Helper T cell (primary cell): ENCODE results near the genes SNAP91, MRAP2, ORC3, SRSF12 and GABRR2.

DNA sequence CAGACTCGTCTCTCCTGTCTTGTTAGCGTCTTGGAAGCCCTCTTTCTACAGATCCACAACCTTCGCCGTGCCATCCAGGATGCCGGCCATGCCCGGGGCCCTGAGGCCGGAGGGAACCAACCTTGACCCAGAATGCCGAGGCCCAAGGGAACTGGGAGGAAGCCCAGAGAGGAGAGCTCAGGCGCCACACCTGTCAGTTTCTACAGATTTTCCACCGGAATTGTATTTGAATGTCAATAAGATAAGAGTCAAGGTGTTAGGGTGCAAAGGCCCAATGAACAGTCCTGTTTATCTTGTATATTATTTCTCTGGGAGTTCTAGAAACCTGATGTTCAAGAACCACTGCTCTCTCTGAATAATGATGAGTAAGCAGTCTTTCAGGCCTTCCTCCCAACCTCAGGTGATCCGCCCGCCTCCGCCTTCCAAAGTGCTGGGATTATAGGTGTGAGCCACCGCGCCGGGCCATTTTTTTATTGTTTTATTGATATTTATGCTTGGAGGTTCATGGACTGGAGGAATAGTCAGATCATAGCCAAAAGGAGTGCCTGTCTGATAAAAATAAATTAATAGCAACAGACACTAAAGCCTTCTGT, 858 bp upstream of the ME1 start:
- PRO-cap, 2 experiments: no peak in any of the 2 experiments

DNA sequence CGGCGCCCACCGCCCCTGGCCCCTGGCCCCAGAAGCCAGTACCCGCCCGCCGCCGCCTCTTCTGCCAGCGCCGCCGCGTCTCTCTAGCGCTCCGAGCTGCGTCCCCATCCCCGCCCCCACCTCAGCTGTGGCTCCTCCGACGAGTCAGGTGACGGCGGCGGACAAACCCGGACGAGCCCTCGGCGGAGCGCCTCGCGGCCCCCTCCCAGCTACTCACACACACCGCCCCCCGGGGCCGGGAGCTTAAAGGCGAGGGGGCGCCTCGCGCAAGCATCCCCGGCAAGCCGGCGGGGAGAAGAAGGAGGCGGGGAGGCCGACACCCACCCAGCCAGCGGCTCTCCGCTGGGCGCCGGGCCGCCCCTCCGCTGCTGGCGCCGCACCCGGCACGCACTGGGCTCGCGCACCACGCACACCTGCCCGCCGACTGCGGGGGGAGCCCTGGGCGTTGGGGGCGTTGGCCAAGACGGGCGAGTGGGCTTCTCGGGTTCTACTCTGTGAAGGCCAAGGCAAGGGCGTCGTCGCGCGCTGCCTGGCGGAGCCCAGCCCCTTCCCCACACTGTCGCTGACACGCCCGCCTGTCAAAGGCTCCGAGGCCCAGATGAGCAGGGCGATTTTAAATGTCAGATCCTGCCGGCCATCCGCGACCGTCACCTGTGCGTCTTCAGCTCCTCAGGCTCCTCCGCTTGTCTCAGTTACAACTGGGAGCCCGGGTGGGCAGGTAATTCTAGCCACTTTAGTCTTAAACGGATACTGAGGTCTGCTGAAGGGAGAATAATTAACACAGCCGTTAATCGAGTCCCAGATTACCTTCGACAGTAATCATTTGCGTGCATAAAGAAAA, at the start of gene SNAP91:
Gene SNAP91, minus strand, starts transcription at position 100 of the 841 bp plus-strand sequence.
- PRO-cap, 2 experiments: no peak in any of the 2 experiments

GRCh38 chr6:84033487-84033993, at the start of gene MRAP2:
Gene MRAP2 (plus strand): TSS chr6:84033772.
- PRO-cap, 2 experiments: no peak in any of the 2 experiments

- PRO-cap, 2 experiments: no peak in any of the 2 experiments
These were observed 41.4 kb downstream of the MRAP2 start for GRCh38 chr6:84074922-84075412.

DNA sequence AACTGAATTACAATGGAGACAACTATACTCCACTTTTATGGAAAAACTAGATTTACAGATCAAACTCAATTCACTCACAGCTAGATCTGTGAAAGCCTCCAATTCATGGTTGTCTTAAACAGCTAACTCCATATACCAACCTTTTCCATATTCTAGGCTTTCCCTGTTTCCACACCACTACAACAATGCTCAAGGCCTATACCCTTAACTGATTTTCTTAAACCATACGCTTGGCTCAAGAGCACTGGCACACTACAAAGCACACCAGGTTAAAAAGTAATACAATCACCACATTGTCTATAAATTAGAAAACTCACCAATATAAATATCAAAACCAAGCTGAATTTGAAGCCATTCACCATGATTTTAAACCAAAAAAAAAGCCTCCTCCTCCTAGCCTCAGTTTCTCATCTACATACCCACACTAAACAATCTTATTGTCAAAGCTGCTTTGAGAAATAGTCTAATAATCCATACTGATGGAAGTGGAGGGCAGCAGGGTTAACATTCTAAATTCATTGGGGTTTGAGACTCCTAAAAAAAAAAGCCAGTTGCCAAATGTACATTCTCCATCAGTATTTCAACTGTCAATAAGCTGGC, 3.3 kb downstream of the SYNCRIP start:
- PRO-cap, 2 experiments: no peak in any of the 2 experiments

DNA sequence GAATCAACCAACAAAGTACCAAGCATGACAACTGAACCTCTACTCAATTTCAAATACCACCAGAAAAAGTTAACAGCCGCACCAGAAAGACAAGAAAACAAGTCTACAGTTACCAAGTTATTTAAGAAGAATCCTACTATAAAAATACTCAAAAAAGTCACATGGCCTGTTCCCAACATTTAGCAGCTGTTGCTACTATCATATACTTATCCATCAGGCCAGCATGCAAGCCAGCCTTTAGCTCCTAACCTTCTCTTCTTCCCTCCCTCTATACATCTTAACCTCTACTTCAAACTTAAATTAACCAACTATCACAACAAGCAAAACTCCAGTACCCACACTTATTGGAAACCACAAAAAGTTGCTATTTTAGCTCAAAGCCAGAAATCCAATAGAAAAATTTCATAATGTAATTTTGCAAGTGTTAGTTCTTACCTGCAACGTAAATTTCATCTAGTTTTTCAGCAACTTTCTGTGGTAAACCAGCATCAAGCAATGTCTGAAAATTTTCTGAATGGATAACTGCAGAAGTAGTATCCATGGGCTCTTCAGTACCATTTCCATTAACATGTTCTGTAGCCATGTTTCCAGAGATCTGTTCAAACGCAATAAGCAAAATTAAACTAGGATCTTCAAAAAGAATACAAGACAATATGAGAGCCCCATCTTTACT, 1.7 kb downstream of the SYNCRIP start:
- PRO-cap, 2 experiments: no peak in any of the 2 experiments

GRCh38 chr6:85865654-85866907, 223.4 kb upstream of the SYNCRIP start:
- PRO-cap, 2 experiments: no peak in any of the 2 experiments

- PRO-cap, 2 experiments: no peak in any of the 2 experiments
These were observed 644.3 kb upstream of the HTR1E start for GRCh38 chr6:86293025-86293429.

DNA sequence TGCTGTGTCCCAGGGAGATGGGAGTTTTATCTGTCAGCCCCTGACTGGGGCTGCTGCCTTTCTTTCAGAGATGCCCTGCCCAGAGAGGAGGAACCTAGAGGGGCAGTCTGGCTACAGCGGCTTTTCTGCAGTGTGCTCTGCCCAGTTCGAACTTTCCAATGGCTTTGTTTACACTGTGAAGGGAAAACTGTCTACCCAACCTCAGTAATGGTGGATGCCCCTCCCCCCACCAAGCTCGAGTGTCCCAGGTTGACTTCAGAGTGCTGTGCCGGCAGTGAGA, 630.9 kb upstream of the HTR1E start:
- PRO-cap, 2 experiments: no peak in any of the 2 experiments

GRCh38 chr6:87184541-87184823, 29.1 kb downstream of the ZNF292 start:
- PRO-cap, 2 experiments: no peak in any of the 2 experiments

DNA sequence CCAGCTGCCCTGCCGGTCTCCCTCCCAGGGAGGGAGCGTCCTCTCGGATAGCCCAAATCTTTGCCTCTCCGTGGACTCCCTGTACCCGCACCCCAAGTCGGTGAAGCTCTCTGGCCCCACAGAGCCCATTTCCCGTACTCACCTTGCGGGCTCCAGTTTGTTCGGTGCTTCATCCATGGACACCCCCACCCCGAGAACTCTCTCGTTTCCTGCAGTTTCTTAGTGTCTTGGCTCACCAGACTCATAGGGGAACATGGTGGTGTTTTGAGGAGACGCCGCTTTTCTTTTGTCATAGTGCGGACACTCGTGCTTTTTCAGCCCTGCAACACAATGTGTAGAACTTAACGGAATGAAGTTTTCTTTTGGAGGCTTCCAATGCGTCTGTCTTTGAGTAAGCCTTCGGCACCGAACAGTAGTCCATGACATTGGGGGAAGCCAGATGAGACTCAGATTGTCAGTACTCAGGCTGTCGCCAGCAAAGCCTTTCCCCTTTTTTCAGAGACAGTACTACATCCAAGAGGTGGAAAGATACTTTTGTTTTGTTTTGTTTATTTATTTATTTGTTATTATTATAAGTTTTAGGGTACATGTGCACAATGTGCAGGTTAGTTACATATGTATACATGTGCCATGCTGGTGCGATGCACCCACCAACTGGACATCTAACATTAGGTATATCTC, 476 bp downstream of the SMIM8 start:
- PRO-cap, 2 experiments: no peak in any of the 2 experiments

GRCh38 chr6:87589588-87590731, at the start of gene ORC3:
Gene ORC3 (plus strand): TSS chr6:87590135.
- PRO-cap, 2 experiments: peak in 2 of 2 experiments; most common plus-strand start chr6:87590135 (in 2); most common minus-strand start chr6:87589975 (in 1)

- PRO-cap, 2 experiments: no peak in any of the 2 experiments
These were observed 37.0 kb downstream of the AKIRIN2 start for GRCh38 chr6:87665013-87665496.

DNA sequence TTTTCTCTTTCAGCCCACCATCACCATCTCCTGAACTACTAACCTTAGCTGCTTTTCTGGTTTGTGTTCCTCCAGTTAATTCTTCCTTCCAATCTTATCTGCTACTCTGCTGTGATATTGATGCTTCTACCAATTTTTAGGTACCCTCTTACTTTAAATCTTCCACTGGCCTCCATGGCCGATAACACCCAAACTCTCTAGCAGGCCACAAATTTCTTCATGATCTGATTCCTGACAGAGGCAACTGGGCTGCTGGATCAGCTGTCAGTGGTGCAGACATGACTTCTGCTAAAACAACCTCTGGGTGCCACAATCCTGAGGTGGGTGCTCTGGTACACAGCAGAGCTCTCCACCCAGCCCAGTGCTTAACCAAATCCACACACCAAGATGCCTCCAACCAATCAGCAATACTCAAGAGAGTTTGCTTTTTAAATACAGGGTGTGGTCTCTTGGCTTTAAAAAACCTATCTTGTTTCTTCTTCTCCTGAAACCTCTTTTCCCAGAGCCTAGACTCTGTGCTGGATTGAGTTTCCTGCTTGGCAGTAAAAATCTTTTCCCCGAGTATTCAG, 126.7 kb upstream of the SPACA1 start:
- PRO-cap, 2 experiments: no peak in any of the 2 experiments

DNA sequence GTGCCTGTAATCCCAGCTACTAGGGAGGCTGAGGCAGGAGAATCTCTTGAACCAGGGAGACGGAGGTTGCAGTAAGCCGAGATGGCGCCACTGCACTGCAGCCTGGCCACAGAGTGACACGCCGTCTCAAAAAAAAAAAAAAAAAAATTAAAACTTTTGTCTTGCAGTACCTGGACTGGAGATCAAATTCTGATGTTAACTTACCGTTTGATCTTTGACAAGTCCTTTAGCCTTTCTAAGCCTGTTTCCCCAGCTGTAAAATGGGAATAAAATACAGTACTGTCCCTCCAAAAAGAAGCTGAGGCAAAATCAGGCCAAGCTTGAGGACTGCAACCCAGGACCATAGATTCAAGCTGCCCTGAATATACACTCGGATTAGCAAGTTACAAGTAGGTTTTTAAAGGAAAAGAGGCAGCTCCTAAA, 1.5 kb upstream of the PNRC1 start:
- PRO-cap, 2 experiments: peak in 1 of 2 experiments; most common plus-strand start position 90 of the sequence (in 1)

- PRO-cap, 2 experiments: no peak in any of the 2 experiments
These were observed 4.3 kb downstream of the PNRC1 start for GRCh38 chr6:89084962-89085212.

- PRO-cap, 2 experiments: no peak in any of the 2 experiments
These were observed 4.7 kb downstream of the PNRC1 start for GRCh38 chr6:89085213-89085730.

- PRO-cap, 2 experiments: no peak in any of the 2 experiments
These were observed at the start of gene SRSF12 for GRCh38 chr6:89117243-89118225. Gene SRSF12 (minus strand): TSS chr6:89118071.

GRCh38 chr6:89315087-89315608, at the start of gene GABRR2:
Gene GABRR2 (minus strand): TSS chr6:89315299.
- PRO-cap, 2 experiments: no peak in any of the 2 experiments

GRCh38 chr6:89410988-89412032, 763 bp downstream of the RRAGD start:
- PRO-cap, 2 experiments: no peak in any of the 2 experiments